Skeletal muscle cell (primary cell): ENCODE data around the gene STON1.

DNA sequence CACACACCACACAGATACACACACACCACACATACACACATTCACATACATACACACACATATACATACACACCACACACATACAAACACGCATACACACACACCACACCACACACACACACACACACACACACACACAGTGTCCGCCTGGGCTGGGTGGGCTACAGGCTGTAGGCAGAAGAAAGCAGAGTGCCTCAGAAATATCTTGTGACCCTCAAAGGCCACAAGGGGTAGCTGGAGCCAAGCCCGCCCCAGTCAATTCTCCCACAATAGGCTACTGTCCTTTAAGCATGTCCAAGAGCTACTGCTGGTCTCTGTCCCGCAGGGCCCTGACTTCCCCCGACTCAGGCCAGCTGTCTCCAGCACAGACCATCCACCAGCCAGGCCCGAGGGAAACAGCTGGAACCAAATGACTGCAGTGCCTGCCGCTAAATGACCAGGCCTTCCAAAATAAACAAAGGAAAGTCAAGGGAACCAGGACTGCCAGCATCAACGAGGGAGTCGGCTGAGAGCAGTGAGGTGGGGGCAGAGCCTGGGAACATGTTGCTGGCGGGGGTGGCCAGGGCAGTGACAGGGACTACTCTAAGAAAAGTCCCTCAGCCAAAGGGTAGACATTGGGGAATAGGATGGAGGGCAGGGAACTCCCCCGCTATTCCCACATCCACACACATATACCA, 36.7 kb downstream of the MCFD2 start:
- RRBS, result no CpG with 5 or more reads among the region's 11 CpGs

- RRBS, result no CpG with 5 or more reads among the region's 7 CpGs
Observed at GRCh38 chr2:46917208-46917946, 1.8 kb upstream of the MCFD2 start.

- RRBS, result no CpG with 5 or more reads among the region's 7 CpGs
Observed at GRCh38 chr2:46957293-46957997, 16.4 kb downstream of the TTC7A start.

- RRBS, result 83% methylated on average over 2 of the region's 6 CpGs
Observed at GRCh38 chr2:46962878-46963584, 22.0 kb downstream of the TTC7A start.

GRCh38 chr2:46964976-46965737, 24.1 kb downstream of the TTC7A start:
- RRBS, result no CpG with 5 or more reads among the region's 11 CpGs

- RRBS, result no CpG with 5 or more reads among the region's 6 CpGs
Observed at GRCh38 chr2:46967952-46968351, 26.9 kb downstream of the TTC7A start.

GRCh38 chr2:46984117-46984530, 43.1 kb downstream of the TTC7A start:
- RRBS, result no CpG with 5 or more reads among the region's 5 CpGs

- RRBS, result no CpG with 5 or more reads among the region's 10 CpGs
Observed at GRCh38 chr2:47038234-47039041, 97.4 kb downstream of the TTC7A start.

GRCh38 chr2:47230420-47230918, 54.2 kb upstream of the CALM2 start:
- RRBS, result no CpG with 5 or more reads among the region's 4 CpGs

DNA sequence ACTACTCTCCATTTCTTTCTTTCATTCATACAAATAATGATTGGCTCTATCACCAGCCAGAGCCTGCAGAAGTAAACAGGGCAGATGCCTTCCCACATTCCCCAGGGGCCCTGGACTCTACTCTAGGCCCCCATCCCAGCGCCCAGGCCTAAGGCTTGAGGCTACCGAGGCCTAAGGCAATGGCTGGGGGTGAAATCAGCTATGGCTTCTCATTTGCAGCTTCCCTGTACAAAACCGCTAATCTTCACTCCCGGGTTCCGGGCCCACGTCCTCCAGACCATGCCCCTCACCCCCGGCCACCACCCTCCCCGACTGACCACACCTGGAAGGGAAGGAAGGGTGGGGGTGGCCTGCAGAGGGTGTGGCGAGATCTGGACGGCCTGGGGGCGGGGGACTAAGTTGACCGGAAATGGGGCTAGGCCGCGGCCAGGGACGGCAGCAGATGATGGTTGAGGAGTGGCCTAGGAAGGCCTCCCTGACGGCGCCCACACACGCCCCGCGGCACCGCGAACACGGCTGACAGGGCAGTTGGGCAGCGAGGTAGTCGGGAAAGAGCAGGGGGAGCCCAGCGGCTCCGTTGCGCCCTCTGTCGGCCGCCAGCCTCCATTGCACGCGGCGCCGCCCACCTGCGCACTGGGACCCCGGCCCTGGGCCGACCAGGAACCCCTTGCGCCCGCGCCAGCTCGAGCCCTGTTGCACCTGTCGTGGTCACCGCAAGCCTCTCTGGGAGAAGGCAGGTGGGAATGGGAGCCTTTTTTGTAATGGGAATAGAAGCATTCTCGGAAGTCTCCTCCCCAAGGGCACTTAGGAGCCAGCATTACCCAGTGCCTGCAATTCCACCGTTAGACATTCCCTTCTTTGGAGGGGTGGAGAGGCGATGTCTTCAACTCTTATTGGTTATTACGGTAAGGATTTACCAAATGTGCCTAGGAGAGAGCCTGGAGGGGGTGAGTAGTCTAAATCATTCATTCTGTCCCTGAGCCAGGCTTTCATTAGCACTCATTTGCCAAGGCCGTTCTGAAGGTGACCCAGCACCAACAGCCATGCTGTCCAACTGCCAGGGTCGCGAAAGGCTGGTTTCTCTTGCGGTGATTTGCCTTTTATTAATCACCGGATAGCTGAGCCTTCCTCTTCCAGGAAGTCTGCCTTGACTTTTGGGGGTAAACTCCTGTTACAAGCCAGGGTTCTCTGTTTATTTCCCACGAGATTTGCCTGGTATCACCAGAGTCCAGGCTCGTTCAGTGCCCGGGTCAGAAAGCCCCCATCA, 96.1 kb upstream of the CALM2 start:
- RRBS, result no CpG with 5 or more reads among the region's 55 CpGs

- RRBS, result no CpG with 5 or more reads among the region's 18 CpGs
Observed at GRCh38 chr2:47784296-47784616, 1.3 kb downstream of the MSH6 start.

GRCh38 chr2:47810716-47811335, 27.9 kb downstream of the MSH6 start:
- RRBS, result no CpG with 5 or more reads among the region's 1 CpG

DNA sequence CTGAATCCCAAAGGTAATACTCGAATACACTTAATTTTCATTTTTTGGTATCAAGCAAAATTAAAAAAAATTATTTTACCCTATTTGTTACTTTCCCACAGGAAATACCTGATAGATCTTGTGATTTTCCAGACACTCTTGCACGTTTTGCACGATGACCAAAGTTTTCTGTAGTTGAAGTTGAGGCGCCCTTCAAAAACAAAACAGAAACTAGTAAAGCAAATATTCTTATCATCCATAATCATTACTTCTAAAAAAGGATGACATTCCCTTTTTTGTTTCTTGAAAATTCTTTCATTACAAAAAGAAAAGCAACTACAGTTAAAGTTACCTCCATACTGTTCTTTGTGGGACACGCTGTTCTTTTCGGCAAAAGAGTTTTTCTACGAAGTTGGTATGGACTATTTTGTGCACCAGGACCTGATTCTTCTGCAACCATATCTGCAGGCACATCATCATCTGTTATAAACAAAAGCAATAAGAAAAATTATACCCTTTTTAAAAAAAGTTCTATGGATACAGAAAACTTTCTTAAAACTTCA, 56.4 kb downstream of the MSH6 start:
- RRBS, result no CpG with 5 or more reads among the region's 7 CpGs

DNA sequence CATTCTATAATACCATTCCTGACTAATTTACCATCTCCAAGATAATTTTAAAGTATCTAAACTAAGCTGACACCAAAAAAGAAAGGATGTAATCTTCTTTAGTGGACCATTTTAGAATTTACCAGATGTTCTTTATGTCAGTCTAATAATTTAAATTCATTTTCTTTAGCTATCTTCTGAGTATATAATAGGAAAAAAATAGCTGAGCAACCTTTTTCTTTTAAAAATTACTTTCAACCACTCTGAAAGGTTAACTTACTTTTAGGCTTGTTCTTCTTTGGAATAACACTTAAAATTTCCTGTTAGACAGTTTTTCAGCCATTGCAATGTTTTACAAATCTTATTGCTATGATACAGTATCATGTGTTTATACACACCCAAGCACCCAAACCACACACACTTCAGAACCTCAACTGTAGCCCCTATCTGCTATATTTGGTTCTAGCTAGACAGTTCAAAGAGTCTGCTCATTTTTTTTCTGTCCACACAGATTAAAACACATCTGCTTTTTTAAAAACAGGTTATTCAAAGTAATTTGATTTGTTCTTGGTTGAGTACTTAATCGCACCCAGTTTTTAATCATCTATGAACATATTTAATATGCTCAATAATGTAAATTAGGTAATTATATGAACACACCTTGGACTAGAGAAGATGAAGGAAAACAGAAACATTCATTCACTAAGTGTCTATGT, 17.8 kb downstream of the FBXO11 start:
- RRBS, result no CpG with 5 or more reads among the region's 1 CpG

DNA sequence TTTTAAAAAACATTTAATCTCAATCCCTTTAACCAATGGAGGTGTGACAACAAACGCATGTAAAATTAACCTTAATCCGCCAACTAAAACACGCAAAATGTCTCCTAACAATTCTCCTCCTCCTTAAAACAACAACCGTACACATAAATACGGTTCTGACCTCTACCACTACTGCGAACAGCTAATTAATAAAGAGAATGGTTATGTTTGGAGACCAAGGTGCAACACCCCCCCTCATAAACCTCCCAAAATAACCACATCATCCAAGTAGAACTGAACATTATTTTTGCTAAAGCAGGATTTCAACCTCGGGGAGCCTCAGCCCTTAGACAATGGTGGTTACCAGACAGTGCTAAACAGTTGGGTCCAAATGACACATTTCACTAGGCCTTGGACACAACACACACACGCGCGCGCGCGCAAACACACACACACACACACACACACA, 2.1 kb downstream of the FBXO11 start:
- RRBS, result no CpG with 5 or more reads among the region's 13 CpGs

DNA sequence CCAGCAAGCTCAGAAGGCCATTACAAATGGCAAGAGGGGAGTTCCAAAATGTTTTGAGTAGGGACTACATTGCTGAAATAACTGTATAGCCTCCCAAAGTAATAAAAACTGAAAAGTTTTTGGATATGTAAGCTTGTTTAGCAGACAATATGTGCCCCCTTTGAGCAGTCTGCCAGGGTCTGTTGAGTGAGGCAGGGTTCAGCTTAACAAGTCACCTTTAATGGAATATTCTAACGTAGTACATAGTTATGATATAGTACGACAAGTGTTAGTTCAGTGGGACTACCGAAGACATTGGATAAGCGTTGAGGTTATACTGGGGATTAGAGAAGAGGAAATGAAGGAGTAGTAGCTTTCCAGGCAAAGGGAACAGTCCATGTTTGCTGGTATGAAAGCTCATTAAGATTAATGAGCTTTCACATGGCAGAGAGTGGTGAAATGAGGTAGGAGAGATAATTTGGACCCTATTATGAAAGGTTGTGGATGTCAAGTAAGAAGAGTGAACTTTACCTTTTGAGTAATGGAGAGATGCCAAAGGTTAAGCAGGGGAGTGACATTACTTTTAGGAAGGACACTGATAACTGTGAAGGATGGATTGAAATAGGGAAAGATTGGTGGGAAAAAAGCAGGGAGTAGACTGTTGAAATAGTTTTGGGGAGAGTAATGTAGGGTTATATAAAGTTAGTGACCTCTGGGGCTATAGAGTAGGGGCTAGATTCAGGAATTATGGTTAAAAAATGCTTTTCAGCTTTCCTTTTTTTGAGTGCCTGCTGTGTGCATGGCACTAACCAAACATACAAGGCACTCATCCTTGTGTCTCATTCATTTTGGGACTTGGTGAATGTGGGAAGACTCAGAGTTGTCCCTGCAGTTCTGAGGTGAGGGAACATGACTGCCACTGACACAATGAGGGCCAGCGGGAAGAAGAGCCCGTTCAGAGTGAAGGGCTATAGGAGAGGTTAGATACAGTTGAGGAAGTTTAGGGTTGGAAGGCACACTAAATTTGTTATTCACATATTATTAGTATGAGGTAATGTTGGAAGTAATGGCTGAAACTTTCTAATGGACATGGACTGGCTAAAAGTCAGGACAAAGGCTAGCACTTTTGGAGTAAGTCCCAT, 2.2 kb downstream of the PPP1R21 start:
- RRBS, result no CpG with 5 or more reads among the region's 6 CpGs

GRCh38 chr2:48529645-48530928, at the start of gene STON1:
STON1 (plus strand) TSS chr2:48530154.
- RRBS, result 2% methylated on average over 23 of the region's 79 CpGs

DNA sequence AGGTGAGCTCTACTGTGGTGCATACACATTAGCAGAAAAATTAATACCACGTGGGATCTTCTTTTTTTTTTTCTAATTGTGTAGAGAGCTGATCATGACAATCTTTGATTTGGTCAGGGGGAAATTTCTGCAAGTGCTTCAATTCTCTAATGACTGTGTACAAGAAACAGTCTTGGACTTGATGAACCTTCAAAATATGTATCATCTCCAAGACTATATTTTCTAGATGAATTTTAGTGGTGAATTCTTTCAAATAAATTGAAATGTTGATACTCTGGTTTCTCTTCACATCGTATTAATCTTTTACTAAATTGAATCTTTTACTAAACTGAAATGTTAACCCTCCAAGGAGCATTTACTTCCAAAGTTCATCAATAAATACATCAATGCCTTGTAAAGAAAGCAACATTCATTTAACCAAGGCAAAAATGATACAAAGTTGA, 910.1 kb upstream of the FSHR start:
- RRBS, result no CpG with 5 or more reads among the region's 2 CpGs

GRCh38 chr2:53897715-53898562, 38.2 kb upstream of the GPR75 start:
- RRBS, result no CpG with 5 or more reads among the region's 7 CpGs

- RRBS, result no CpG with 5 or more reads among the region's 3 CpGs
Observed at GRCh38 chr2:54103840-54104203, 132.9 kb downstream of the ACYP2 start.